Stomach (tissue), 7 donors: ENCODE data around the gene GLRA1.

GRCh38 chr5:150706153-150706806 is 5.4 kb upstream of the RBM22 start:
- PRO-cap, result no peak
- RAMPAGE, long total RNA, 5 experiments, result no peak in any of the 5 experiments
- RRBS, result no CpG with 5 or more reads among the region's 4 CpGs

DNA sequence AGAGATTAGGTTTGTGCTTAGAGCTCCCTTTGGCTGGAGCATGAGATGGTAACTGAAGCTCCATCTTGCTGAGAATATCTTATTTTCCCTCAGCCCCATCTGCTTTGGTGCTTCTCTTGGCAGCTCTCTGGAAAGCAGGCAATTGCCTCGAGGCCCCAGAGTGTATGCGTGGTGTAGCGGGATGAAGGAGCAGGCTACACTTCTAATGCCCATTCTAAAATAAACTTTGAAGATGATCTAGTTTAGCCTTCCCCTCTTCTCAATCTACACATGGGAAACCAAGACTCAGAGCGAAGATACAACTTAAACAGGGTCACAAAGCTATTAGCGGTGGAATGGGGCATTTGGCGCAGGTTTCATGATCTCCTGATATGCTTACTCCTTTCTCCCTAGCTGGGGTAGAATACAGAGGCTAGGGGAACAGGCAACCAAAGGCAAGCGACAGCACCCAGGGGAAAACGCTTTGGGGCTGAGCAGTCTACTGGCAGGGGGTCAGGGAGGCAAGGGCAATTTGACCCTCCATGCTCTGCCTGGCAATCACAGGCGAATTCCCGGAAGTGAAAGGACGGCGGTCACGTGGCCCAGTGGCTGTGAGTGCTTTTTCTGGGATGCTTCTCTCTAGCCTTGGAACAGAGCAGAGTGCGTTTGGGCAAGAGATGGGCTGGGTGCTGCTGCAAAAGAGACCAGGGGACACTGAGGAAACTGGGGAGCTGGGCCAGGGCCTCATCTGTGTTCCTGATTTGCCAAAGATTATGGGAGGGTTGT is 5.5 kb downstream of the GPX3 start:
- PRO-cap, result no peak
- RAMPAGE, long total RNA, 5 experiments, result no peak in any of the 5 experiments
- RRBS, result no CpG with 5 or more reads among the region's 14 CpGs

GRCh38 chr5:151029450-151029966 is 9.1 kb downstream of the GPX3 start:
- PRO-cap, result no peak
- RAMPAGE, long total RNA, 5 experiments, result no peak in any of the 5 experiments
- RRBS, result no CpG with 5 or more reads among the region's 5 CpGs

GRCh38 chr5:151039988-151040949 is 19.9 kb downstream of the GPX3 start:
- PRO-cap, result no peak
- RAMPAGE, long total RNA, 5 experiments, result no peak in any of the 5 experiments
- RRBS, result no CpG with 5 or more reads among the region's 11 CpGs

GRCh38 chr5:151058763-151059300 is 22.0 kb downstream of the TNIP1 start:
- PRO-cap, result no peak
- RAMPAGE, long total RNA, 5 experiments, result no peak in any of the 5 experiments
- RRBS, result no CpG with 5 or more reads among the region's 8 CpGs

GRCh38 chr5:151092717-151093069 is 11.9 kb upstream of the TNIP1 start:
- PRO-cap, result no peak
- RAMPAGE, long total RNA, 5 experiments, result no peak in any of the 5 experiments
- RRBS, result no CpG with 5 or more reads among the region's 2 CpGs

- PRO-cap, result no peak
- RAMPAGE, long total RNA, 5 experiments, result no peak in any of the 5 experiments
- RRBS, result 50% methylated on average over 1 of the region's 6 CpGs
Measured at GRCh38 chr5:151134115-151135022, 23.2 kb downstream of the ANXA6 start.

DNA sequence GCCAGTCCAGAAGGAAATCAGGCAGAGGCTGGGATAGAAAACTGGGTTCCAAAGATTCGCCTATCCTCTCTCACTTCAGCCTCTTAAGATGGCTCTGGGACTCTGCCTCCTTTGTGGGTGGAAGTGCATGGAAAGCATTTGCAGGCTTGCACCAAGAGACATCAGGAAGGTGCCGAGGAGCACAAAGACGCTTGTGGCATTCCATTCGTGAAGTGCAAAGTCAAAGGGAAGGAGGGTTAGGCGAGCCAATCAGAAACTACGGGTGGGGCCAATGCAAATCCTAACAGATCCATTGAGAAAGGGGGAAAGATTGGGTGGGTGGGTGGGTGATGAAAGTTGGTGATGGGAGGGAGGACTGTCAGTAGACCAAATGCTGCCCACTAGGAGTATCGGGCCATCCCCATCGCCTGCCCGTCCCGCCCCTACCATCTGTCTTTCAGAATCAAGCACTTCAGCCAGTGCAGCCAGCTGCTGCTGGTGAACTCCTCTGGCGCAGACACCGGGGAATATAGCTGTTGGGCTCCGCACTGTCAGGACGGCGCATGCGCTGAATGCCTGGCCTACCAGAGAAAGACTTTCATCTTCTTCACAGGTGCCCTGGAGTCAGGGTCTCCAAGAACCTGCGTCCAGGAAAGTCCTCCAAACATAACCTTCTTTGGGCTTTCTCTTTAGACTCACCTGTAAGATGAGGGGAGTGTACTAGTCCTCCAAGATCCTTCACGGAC is 17.1 kb upstream of the ANXA6 start:
- PRO-cap, result no peak
- RAMPAGE, long total RNA, 5 experiments, result no peak in any of the 5 experiments
- RRBS, result no CpG with 5 or more reads among the region's 18 CpGs

DNA sequence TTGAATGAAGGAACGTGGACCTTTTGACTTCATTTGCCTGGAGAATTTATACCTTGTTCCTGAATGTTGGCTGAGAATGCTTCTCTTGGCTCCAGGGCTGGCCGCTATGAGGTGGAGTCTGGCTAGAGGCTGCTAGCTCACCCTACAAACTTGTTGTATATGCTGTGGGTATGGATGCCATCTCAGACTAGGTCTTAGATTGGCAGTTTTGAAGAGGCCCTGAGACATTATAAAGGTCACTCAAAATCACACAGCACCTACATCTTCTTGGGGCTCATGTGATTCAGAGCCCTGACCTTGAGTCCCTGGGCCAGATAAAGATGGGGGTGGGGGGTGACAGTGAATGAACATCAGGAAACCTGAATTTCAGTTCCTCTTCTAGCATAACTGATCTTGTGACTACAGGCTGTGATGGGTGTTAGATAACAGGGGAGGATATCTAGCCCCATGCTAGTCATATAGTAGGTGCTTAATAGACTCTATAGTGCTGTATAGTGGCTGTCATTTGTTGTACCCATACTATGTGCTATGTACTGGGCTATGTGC is 2.8 kb downstream of the GM2A start:
- PRO-cap, result no peak
- RAMPAGE, long total RNA, 5 experiments, result no peak in any of the 5 experiments
- RRBS, result no CpG with 5 or more reads among the region's 2 CpGs

DNA sequence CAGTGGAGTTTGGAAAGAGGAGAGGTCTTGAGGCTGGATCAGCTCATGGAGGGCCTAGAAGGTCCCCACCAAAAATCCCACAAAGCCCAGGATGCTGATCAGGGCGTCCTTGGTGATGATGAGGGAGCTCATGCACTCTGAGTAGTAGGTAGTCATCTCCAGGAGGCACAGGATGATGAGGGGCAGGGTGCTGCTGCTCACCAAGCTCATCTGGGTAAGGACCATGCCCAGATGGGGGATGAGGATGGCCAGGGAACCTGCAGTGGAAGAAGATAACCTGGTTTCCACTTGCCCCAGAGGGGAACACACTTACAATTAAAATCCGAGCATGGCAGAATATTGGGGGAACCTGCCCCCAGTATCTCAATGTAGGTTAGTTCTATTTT is 19.0 kb upstream of the SLC36A2 start:
- PRO-cap, result no peak
- RAMPAGE, long total RNA, 5 experiments, result no peak in any of the 5 experiments
- RRBS, result no CpG with 5 or more reads among the region's 2 CpGs

- PRO-cap, result no peak
- RAMPAGE, long total RNA, 5 experiments, result no peak in any of the 5 experiments
- RRBS, result no CpG with 5 or more reads among the region's 14 CpGs
Measured at GRCh38 chr5:151458367-151458970, 11.1 kb downstream of the SLC36A1 start.

- PRO-cap, result no peak
- RAMPAGE, long total RNA, 5 experiments, result no peak in any of the 5 experiments
- RRBS, result no CpG with 5 or more reads among the region's 3 CpGs
Measured at GRCh38 chr5:151493469-151494138, 46.2 kb downstream of the SLC36A1 start.

GRCh38 chr5:151517542-151518084 is 70.2 kb downstream of the SLC36A1 start:
- PRO-cap, result unidirectional peak, minus-strand start at chr5:151517830
- RAMPAGE, long total RNA, 5 experiments, result no peak in any of the 5 experiments
- RRBS, result no CpG with 5 or more reads among the region's 6 CpGs

DNA sequence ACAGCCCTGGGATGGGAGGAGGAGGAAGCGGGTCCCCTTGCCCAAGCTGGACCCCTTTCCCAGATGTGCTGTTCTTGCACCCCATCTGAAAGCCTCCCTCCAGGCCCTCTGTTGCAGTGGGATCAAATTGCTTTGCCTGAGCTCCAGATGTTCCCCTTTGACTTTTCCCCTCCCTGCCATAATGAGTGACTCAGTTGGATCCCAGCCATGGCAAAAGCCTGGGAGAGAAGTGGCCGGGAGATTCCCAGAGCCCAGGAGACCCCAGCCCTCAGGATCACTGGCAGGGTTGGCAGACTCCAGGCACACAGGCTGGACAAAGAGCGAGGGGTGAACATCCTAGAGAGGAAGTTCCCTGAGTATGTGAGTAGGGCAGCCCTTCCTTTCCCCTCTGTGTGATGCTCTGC is 21.6 kb downstream of the SPARC start:
- PRO-cap, result no peak
- RAMPAGE, long total RNA, 5 experiments, result no peak in any of the 5 experiments
- RRBS, result no CpG with 5 or more reads among the region's 3 CpGs

DNA sequence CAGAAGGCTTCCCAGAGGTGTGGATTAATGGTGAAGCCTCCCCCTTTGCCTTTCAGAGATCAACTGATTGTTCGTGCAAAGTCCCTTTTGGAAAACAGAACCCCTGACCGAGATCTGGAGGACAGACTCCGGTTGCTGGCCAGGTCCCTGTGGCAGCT is 510 bp downstream of the SPARC start:
- PRO-cap, result no peak
- RAMPAGE, long total RNA, 5 experiments, result no peak in any of the 5 experiments
- RRBS, result no CpG with 5 or more reads among the region's 3 CpGs

- PRO-cap, result no peak
- RAMPAGE, long total RNA, 5 experiments, result no peak in any of the 5 experiments
- RRBS, result no CpG with 5 or more reads among the region's 2 CpGs
Measured at GRCh38 chr5:151757470-151757852, 970 bp downstream of the ATOX1 start.

DNA sequence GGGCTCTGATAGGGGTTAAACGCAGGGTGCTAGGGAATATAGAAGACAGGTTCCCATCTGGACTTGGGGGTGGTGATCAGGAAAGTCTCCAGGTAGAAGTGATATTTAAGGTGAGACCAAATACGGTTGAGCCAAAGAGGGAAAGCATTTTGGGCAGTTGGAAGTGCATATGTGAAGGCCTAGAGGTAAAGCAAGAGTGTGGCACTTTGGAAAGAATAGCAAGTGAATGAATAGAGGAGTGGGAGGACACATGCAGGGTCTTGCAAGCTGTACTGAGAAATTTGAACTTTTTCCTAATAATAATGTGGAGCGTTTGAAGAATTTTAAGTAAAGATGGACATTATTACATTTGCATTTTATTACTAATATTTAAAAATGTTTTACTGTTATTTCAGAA is 59.4 kb downstream of the GLRA1 start:
- PRO-cap, result no peak
- RAMPAGE, long total RNA, 5 experiments, result no peak in any of the 5 experiments
- RRBS, result no CpG with 5 or more reads among the region's 3 CpGs

DNA sequence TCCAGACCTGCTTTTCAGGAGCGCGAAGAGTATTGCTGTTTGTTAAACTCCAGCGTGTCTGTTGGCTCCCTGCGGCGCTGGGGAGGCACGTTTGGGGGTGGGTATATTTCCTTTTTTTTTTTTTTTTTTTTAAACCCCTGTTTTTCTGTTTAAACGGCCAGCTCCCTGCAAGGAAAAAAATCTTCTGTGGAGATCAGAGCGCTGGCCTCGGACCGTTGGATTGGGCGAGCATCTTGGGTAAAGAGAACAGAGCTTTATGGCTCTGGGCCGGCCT is at the start of gene GLRA1:
TSS of gene GLRA1 (minus strand) at position 79 of the 274 bp plus-strand sequence.
- PRO-cap, result no peak
- RAMPAGE, long total RNA, 5 experiments, result no peak in any of the 5 experiments
- RRBS, result no CpG with 5 or more reads among the region's 12 CpGs

DNA sequence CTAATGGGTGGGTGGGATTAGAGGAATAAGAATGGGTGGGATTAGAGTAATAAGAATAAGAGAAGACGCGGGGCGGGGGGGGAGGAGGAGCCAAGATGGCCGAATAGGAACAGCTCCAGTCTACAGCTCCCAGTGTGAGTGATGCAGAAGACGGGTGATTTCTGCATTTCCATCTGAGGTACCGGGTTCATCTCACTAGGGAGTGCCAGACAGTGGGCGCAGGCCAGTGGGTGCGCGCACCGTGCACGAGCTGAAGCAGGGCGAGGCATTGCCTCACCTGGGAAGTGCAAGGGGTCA is 197.9 kb downstream of the NMUR2 start:
- PRO-cap, result no peak
- RAMPAGE, long total RNA, 5 experiments, result no peak in any of the 5 experiments
- RRBS, result no CpG with 5 or more reads among the region's 12 CpGs

- PRO-cap, result no peak
- RAMPAGE, long total RNA, 5 experiments, result no peak in any of the 5 experiments
- RRBS, result no CpG with 5 or more reads among the region's 2 CpGs
Measured at GRCh38 chr5:154015397-154015766, 23.3 kb downstream of the FAM114A2 start.